ENCODE measurements around a stretch of chr16.

- PRO-cap, 2 experiments = no peak in any of the 2 experiments
Measured at GRCh38 chr16:74318637-74319506, 22.3 kb downstream of the PSMD7 start.

DNA sequence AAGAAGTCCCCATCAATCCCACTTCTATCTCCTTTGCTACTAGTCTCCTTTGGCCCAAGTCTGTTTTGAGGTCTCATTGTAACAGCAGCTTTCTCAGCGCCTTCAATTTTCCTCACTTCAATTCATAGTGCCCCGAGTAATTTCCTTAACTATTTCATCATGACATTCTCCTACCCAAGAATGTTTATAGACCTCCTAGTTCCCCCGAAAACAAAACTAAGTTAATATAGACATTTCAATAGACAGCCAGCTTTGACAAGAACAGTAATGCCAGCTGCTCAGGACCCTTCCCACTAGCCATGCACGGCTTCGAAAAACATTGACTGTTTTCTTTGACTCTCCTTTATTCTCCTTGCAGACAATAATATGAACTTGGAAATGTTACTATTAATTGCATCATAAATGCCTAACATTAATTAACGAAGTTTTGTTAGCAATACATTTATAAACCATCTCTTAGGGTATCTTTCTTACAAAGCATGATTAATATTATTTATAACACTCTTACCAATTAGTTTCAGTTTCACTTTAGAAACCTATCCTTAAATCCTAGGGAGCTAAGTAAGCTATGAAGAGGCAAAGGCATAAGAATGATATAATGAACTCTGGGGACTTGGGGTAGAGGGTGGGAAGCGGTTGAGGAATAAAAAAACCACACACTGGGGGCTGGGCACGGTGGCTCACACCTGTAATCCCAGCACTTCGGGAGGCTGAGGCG, 22.8 kb downstream of the GLG1 start:
- PRO-cap, 2 experiments = no peak in any of the 2 experiments

GRCh38 chr16:74627215-74628232, 20.6 kb upstream of the GLG1 start:
- PRO-cap, 2 experiments = peak in 2 of 2 experiments; most common plus-strand start chr16:74627801 (in 2); most common minus-strand start chr16:74627547 (in 1)

DNA sequence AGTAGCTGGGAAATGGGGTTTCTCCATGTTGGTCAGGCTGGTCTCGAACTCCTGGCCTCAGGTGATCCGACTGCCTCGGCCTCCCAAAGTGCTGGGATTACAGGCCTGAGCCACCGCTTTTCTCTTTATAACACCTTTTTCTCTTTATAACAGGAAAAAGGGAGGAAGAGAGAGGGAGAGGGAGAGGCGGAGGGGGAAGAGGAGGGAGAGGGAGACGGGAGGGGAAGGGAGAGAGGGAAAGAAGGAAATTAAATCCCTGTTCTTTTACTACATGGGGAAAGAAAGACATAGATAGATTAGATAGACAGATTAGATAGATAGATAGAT, 841 bp downstream of the RFWD3 start:
- PRO-cap, 2 experiments = no peak in any of the 2 experiments

GRCh38 chr16:74667281-74667896, 712 bp upstream of the RFWD3 start:
- PRO-cap, 2 experiments = no peak in any of the 2 experiments

DNA sequence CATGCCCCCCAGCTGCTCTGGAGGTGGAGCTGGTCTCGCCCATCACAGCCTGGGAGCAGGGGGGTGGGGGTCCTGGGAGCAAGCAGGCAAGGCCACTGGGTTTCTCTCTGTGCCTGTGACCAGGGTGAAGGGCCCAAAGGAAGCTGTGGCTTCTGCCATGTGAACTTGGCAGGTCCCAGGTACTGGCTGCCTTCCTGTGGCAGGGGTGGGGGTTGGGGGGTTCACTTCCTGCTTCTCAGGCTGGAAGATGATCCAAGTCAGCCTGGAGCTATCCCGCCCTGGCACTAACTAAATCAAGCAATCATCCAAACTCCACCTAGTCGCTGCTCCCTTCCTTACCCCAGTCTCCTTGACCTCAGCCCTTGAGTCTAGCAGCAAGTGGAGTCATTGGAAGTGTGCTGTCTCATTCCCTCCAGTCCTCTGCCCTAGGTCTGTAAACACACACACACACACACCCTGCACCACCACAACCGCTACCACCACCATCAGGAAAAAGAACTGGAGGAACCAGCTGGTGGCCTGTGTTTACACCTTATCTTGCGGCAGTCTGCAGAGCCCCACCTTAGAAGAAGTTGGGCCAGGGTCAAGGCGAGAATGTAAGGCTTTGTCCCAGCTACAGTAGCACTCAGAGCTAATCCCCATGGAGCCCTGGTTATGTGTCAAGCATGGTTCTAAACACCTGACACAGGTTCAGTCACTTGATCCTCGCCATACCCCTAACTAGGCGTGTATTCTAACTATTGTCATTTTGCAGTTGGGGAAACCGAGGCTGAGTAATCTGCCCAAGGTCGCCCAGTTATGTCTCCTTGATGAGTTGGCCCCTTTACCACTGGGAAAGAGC, 29.7 kb upstream of the MLKL start:
- PRO-cap, 2 experiments = no peak in any of the 2 experiments

- PRO-cap, 2 experiments = no peak in any of the 2 experiments
Measured at GRCh38 chr16:74773445-74774033, 1.1 kb downstream of the FA2H start.

DNA sequence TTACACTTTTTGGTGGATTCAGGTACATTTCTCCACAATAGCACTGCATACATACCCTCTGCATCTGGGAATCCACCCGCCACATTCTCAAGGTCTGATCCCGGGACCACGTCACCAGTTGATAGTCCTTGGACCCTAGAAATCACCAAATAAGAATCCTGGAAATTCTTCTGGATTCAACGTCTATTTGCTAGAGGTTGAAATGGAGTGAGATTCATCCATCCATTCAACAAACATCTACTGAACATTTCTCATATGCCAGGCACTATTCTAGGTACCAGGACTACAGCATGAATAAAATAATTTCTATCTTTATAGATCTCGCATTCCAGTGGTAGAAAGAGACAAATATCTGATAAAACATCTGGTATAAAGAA, 67.1 kb downstream of the WDR59 start:
- PRO-cap, 2 experiments = no peak in any of the 2 experiments

DNA sequence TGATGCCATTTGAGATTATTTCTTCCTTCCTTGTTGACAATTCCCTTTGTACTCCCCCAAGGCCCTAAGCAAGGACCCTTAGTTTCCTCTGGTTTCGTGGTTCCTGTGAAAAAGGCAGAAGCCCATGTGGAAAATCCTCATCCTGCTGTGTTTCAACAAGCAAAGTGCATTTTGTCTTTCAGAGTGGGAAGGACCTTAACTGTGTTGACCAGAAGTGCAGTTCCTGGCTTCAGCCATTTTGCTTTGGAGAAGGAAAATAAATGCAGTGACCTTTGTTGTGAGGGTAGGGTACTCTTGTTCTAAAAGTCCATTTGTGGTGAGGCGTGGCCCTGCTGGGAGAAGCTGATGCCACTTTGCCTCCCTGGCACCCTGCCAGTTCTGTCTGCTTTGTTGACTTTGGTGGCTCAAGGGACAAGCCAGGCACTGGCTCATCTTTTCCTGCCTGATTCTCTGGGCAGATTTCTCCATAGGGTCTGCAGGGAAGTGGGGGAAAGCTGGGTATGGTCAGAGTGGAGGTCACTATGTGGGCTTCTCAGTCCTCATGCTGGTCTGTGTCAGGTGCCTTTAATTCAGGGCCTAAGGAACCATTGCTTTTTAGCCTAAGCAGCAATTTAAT, 55.3 kb downstream of the ZNRF1 start:
- PRO-cap, 2 experiments = no peak in any of the 2 experiments

GRCh38 chr16:75065472-75066076, 51.0 kb downstream of the LDHD start:
- PRO-cap, 2 experiments = no peak in any of the 2 experiments

DNA sequence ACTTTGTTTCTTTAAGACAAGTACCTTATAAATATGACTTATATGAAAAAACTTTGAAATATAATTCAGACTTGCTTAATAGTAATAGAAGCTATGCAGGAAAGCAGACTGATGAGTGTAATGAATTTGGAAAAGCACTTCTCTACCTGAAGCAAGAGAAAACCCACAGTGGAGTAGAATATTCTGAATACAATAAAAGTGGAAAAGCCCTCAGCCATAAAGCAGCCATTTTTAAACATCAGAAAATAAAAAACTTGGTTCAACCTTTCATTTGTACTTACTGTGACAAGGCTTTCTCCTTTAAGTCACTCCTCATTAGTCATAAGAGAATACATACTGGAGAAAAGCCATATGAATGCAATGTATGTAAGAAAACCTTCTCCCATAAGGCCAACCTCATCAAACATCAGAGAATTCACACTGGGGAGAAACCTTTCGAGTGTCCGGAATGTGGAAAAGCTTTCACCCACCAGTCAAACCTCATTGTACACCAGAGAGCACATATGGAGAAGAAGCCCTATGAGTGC, 21.1 kb downstream of the ZFP1 start:
- PRO-cap, 2 experiments = no peak in any of the 2 experiments

DNA sequence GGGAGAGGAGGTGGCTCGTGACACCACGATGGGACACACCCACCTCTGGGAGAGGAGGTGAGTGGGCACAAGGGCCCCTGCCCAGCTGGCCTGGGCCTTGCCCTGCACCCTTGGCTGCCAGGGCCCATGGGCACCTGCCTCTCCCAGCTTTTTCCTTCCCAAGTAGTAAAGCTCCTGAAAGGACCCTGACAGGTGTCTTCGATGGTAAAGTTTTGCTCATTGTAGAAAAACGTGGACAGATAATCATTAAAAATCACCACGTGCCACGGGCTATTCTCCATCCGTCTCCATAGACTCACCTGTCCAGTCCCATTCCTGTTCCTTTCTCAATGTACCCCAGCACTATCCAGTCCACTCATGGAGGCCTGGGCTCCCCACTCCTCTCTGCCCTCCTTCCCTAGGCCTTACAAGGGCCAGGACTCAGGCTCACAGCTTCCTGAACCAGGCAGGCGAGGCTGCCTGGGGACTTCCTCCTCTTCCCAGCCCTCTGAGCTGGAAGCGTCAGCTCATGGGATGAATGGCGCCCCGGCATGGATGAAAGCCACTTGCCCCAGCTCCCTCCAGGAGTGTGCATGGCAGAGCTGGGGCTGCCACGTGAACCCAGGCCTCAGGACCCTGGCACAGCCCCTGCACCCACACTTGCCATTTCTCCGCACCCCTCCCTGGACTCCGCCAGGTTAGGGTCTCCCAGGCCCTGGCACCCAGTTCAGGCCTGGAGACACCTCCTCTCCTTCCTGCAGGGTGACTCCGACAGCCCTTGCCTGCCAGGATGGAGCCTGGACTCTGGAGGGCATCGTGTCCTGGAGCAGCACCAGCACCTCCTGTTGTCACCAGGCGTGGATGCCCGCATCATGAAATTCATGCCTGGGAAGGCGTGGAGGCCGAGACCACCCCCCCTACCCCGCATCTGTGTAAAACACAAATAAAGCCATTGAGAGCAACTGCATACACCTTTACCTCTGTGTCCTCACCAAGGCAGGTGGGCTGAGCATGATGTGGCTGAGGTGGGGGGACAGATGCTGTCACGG, 8.8 kb downstream of the CTRB1 start:
- PRO-cap, 2 experiments = no peak in any of the 2 experiments

DNA sequence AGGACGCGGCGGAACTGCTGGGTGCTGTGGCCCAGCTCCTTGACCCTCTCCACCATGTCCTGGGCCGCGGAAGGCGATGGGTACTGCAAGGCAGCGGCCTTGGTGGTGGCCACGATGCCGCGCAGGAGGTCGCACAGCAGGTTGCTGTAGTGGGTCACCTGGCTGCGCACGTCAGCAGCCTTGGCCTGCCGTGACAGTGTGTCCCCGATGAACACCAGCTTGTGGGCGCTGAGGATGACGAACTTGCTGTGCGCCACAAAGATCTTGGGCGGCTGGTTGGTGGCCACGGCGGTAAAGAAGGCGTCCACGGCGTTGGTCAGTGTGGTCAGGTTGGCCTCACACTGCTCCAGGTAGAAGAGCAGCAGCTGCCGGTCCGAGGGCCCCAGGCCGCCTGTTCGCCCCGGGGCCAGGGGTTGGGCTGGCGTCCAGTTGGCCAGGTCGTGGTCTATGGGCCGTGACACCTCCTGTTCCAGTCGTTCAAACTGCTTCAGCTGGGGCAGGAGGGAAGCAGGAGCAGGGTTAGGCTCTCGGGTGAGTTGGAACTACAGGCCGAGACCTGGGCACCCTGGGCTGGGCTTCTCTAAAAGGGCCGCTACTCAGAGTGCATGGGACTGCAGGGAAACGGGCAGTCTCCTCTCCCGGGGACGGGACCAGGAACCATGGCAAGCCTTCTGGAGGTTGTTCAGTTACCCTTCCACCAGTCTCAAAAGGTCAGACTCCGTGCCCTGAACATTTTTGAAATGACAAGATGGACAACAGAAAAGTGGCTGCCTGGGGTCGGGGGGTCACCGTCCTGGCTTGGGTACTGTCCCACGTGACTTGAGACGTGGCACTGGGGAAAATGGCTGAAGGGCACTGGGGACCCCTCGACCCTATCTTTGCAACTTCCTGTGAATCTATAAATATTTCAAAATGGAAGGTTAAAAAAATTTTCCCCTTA, 11.0 kb downstream of the CTRB1 start:
- PRO-cap, 2 experiments = no peak in any of the 2 experiments

DNA sequence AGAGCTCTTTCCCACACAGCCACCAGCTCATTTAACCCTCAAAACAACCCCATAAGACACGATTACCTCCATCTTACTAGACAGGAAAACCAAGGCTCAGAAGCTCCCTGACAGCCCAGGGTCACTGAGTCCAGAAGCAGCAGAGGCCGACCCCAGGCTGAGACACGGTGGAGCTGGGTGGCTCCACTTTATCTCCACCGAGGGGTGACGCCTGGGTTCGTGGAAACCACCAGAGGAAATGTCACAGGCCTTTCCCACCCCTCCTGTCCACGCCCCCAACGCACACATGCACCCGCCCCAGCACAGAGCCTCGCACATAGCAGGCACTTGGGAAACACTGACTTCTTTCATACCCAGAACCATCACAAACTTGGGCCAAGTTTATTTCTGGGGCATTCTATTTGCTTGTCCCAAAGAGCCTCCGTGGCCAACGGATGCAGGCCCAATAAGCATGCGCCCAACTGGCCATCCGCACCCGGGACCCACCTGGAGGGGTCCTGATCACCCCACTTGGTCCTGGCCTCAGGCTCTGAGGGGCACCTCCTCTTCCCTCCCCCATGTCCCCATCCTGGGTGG, 3.3 kb downstream of the BCAR1 start:
- PRO-cap, 2 experiments = no peak in any of the 2 experiments

GRCh38 chr16:75296562-75297193, 45.3 kb upstream of the BCAR1 start:
- PRO-cap, 2 experiments = no peak in any of the 2 experiments

- PRO-cap, 2 experiments = no peak in any of the 2 experiments
Measured at GRCh38 chr16:75305065-75305996, 53.9 kb upstream of the BCAR1 start.

DNA sequence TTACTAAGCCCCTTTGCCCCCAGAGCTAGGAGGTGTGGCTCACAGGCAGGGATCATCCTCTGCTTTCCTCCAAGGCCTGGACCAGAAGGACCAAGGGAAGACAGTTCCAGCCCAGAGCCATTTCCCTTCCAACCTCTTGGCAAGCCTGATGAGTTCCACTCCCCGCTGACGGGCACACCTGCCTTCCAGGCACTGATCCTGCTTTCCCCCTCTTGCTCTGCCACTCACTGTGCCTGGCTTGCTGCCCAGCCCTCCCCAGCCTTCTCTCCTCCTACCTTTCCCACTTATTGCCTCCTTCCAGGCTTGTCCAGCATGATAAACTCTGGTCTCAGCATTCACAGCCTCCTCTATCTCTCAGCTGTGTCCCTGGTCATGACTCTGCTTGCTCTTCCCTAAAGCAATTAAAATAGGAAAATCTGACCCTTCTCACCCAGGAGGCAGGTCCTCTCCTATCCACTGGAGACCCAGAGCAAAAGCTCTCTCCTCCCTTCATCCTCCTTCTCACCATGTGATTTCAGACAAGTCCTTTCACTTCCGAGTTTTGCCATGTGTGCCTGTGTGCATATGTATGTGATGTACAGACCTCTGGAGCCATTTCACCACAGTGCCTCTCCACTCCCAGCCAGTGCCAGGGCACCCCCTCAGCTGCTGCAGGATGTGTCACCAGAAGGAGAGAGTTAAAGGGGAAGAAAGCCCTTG, 13.3 kb upstream of the TMEM170A start:
- PRO-cap, 2 experiments = no peak in any of the 2 experiments

- PRO-cap, 2 experiments = no peak in any of the 2 experiments
Measured at GRCh38 chr16:75516134-75516912, 19.6 kb downstream of the CHST5 start.

GRCh38 chr16:75552784-75553437, 3.1 kb downstream of the TMEM231 start:
- PRO-cap, 2 experiments = no peak in any of the 2 experiments

GRCh38 chr16:75590965-75591470, 24.8 kb downstream of the GABARAPL2 start:
- PRO-cap, 2 experiments = no peak in any of the 2 experiments